Mesenchymal stem cell of adipose (primary cell): ENCODE results near the genes ATP2A2 and CUX2.

- CAGE, long polyA plus RNA: no peak
These were observed 33.4 kb upstream of the ATP2A2 start for GRCh38 chr12:110247609-110248062.

GRCh38 chr12:110281166-110282055 is at the start of gene ATP2A2:
TSS of gene ATP2A2 (plus strand) at chr12:110281247.
- CAGE, long polyA plus RNA: no peak

GRCh38 chr12:110282056-110282519 is 1.0 kb downstream of the ATP2A2 start:
- CAGE, long polyA plus RNA: no peak

DNA sequence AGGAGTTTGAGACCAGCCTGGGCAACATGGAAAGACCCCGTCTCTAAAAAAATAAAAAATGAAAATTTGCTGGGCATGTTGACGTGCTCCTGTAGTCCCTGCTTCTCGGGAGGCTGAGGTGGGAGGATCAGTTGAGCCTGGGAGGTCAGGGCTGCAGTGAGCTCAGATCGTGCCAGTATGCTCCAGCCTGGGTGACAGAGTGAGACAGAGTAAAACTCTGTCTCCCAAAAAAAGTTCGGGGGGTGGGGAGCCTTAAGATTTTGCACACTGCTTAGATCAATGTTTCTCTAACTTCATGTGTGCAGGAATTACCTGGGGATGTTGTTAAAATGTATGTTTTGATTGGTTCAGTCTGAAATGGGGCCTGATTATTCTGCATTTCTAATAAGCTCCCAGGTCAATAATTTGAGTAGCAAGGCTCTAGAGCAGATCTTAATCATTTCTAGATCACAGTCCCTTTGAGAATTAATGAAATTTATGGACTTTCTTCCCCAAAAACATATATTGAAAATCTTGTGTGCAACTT is 31.0 kb downstream of the ATP2A2 start:
- CAGE, long polyA plus RNA: no peak

GRCh38 chr12:110320602-110321157 is 39.6 kb downstream of the ATP2A2 start:
- CAGE, long polyA plus RNA: no peak

GRCh38 chr12:110345070-110346129 is 58.1 kb downstream of the ANAPC7 start:
- CAGE, long polyA plus RNA: no peak

- CAGE, long polyA plus RNA: no peak
These were observed 57.1 kb downstream of the ANAPC7 start for GRCh38 chr12:110346130-110347038.

DNA sequence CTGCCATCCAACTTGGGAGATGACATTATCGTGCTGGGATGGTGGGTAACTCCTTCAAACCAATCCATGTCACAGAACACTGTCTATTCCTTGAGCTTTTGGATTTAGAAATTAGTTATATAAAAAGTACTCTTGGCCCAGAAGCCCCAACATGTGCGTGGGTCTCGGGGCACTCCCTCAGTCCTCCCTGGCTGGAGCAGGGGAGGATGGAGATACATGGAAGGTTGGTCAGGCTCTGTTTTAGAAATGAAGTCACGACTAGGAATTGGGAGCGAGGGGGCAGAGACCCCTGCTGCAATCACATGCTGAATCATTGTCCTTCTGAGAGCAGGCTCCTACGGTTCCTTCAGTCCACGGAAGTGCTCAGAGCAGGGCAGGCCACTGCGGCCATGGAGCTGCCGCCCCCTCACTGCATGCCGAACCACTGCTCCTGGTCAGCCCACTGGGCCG is 29.7 kb downstream of the ANAPC7 start:
- CAGE, long polyA plus RNA: no peak

GRCh38 chr12:110546594-110547008 is 36.5 kb downstream of the PPTC7 start:
- CAGE, long polyA plus RNA: no peak

DNA sequence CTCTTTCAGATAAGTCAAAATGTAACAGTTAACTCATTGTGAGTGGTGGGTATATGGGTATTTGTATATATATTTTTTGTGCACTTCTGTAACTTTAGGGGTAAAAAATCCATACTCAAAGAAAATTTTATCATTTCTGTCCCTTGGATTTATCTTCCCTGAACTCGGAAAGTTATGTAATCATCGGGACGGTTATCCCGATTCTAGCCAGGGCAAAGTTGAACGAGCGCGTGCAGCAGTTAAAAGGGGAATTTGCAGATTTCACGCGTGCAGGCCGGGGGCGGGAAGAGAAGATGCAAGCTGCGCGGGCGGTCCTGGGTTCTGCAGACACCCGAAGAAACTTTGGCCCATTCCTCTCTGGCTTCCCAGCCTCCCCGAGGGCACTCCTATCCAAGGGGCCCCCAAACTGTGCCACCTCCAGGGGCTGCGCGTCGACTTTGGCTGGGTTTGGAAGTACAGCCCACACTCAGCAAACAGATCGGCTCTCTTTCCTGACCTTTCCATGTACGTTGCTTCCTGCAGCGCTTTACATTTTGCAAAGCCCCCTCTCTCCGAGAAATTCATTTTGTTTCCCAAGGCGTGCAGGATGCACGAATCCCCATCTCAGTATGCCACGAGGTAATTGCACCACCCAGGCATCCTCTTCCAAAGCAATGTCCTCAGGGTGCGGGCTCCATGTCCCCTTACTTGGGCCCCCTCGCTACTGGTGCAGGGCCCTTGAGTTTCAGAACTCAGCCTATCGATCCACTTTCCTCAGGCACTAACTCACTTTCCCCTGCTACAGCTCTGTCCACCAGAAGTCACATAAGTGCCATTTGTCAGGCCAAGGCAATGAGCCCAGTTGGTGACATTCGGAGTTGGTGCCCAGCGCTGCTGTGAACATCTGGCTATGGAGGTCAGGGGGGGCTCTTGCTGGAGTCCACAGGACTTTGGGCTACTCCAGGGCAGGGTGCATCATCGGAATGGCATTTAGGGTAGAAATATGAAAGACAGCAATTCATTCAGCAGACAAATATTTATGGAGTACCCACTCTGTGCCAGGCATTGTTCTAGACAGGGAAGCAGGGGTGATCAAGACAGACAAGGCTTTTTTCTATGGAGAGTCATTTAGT is 1.1 kb upstream of the PPP1CC start:
- CAGE, long polyA plus RNA: no peak

GRCh38 chr12:110888013-110888274 is 32.4 kb downstream of the MYL2 start:
- CAGE, long polyA plus RNA: no peak

DNA sequence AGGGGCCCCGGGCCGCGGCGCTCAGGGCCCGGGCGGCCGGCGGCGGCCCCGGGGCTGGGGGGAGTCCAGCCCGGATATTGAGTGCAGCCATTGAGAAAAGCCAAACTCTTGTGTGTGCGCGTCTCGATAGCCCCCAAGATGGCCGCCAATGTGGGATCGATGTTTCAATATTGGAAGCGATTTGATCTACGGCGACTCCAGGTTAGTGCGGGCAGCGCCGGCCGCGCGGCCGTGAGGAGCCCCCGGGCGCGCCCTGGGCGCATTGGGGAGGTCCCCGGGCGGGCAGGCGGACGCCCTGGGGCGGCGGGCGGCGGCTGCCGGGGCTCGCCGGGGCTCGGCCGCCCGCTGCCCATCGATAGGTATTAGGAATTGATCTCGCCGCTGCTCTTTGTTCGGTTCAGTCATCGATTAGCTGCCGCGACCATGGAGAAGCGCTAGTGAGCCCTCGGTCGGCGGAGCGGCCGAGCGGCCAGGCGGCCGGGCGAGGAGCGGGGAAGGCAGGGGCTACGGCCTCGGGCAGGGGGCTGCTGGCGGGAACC is at the start of gene CUX2:
Gene CUX2, plus strand, starts transcription at position 126 of the 539 bp plus-strand sequence.
- CAGE, long polyA plus RNA: no peak

GRCh38 chr12:111166480-111166950 is 132.6 kb downstream of the CUX2 start:
- CAGE, long polyA plus RNA: no peak

DNA sequence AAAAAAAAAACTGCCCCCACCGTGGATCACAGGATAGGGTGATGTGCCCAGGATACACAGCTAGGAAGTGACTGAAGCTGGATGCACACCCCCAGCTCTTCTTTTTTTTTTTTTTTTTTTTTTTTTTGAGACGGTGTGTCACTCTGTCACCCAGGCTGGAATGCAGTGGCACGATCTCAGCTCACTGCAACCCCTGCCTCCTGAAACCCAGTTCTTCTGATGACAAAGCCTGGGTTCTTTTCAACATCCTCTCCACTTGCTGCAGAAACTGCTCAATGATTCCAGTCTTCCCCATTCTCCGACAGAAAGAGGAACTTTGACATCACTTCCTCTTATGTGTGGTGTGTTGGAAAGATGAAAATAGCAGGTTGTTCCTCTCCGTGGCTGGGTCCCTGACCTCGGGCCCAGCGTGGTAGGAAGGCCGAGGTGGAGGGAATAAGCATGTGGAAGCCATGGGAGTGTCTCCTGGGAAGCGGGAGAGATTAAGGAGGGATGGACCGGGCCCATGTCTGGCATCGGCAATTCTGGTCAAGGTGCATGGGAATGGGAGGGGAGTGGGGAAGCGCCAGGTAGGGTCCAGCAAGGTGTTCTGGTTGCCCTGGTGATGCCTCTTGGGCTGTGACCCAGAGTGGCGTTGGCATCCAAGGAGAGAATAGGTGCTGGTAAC is 136.6 kb downstream of the CUX2 start:
- CAGE, long polyA plus RNA: no peak

- CAGE, long polyA plus RNA: no peak
These were observed 681 bp downstream of the SH2B3 start for GRCh38 chr12:111406444-111406763.

- CAGE, long polyA plus RNA: no peak
These were observed 21.8 kb downstream of the SH2B3 start for GRCh38 chr12:111427306-111428075.

DNA sequence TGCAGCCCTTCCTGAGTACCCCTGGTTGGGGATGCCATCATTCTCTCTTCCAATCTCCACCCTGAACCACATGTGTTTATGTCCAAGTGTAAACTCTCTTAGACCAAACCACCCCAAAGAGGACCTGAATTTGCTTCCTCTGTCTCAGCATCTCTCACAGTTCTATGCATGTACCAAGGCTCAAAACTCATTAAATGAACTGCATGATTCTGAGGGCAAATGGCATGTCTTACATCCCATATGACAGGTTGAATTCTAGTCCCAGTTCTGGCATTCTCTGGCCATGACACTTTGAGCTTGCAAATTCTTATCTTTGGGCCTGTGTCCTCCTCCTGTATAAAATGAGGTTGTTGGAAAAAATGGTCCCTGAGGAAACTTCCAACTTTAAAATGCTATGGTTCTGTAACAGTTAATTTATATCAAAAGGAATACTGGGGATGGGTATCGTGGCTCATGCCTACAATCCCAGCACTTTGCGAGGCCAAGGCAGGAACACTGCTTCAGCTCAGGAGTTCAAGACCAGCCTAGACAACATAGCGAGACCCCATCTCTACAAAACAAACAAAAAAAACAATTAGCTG is 22.1 kb downstream of the BRAP start:
- CAGE, long polyA plus RNA: no peak

DNA sequence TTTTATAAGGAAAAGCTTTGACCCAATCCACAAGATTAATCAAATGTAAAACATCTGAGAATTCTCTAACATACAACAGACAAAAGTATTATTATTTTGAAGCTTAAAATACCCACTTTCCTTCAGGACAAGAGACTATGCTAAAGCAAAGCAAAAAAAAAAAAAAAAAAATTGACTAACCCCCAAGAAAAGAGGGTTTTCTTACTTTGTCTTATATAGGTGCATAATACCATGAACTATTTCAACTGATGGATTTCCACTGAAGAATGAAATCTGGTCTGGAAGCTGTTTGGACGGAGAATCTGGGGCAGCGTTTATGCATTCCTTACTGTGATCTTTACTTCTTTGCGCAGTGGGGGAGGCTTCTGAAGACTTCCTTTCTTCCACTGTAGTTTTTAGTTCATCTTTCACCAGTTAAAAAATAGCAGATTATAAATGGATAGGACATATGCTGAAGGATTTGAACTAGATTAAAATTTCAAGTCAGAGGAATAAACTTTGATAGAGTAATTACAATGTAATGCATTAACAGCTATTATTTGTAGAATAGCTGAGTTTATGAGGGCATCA is 4.2 kb downstream of the BRAP start:
- CAGE, long polyA plus RNA: no peak

DNA sequence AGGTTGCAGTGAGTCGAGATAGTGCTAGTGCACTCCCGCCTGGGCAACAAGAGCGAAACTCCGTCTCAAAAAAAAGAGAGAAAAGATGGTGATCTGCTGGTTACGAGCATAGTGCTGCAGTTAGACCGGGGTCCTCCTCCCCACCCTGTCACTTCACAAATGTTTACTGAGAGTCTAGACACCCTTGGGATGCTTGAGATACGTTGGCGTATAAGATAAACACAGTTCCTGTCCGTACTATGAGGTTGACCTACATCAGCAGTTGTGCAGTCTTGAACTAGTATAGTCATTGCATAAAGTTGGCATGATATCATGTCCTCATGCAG is 760 bp downstream of the ACAD10 start:
- CAGE, long polyA plus RNA: no peak

DNA sequence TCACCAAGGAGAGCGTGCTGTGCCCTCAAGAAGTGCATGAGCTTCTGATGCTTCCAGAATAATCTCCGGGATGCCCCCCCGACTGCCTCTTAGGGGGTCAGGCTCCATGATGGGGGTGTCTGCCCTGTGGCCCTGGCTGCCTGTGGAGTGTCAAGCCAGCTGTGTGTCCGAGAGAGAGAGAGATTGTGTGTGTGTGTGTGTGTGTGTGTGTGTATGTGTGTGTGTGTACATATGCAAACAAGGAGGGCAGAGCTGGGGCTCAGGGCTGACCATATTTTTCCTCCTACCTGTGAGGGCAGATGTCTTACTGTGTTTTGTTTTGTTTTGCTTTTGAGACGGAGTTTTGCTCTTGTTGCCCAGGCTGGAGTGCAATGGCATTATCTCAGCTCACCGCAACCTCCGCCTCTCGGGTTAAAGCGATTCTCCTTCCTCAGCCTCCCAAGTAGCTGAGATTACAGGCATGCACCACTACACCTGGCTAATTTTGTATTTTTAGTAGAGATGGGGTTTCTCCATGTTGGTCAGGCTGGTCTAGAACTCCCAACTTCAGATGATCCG is 5.5 kb upstream of the ALDH2 start:
- CAGE, long polyA plus RNA: no peak